Aortic smooth muscle cell (primary cell): ENCODE results near the genes TMEM260, ARID4A, TOMM20L and DAAM1.

DNA sequence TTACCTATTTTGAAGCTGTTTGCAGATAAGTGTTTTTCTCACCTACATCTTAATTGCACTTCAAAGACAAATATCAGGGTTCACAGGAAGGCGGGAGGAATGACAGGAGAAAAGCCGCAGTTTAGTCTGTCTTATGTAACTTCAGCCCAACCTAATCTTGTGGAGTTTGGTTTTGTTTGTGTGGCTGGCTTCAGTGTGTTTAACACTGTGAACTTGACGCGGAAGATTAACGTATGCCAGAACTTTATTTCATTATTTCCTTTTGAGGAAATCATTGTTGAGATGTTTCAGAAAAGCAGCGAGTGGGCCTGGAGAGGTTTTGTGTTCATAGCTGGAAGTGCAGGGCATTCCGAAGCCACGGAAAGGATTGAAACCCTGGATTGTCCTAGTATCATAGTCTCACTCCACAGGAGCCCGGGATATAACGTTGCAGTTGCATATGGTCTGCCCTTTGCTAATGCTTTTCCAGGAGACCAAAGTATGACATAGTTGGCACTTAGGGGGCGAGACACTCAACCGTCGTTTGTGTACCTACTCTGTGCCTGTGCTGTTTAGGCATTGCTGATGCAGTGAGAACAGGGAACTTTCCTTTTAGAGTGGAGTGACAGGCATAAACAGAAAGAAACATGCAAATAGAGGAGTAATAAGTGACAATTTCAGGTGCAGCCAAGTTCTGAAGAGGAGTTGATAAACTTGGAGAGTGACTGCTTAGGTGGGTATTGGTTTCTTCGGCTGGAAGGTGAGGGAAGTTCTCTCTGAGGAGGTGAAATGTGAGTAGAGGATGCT is 2.1 kb downstream of the PELI2 start:
- RRBS = no CpG with 5 or more reads among the region's 14 CpGs

- RRBS = no CpG with 5 or more reads among the region's 12 CpGs
Observed at GRCh38 chr14:56271514-56272207, 153.4 kb downstream of the PELI2 start.

- RRBS = under 1% methylated on average over 27 of the region's 69 CpGs
Observed at GRCh38 chr14:56579085-56580404, at the start of gene TMEM260. TSS of gene TMEM260 (plus strand) at chr14:56579798.

GRCh38 chr14:56793834-56795077 is 16.0 kb downstream of the OTX2 start:
- RRBS = 2% methylated on average over 28 of the region's 72 CpGs

DNA sequence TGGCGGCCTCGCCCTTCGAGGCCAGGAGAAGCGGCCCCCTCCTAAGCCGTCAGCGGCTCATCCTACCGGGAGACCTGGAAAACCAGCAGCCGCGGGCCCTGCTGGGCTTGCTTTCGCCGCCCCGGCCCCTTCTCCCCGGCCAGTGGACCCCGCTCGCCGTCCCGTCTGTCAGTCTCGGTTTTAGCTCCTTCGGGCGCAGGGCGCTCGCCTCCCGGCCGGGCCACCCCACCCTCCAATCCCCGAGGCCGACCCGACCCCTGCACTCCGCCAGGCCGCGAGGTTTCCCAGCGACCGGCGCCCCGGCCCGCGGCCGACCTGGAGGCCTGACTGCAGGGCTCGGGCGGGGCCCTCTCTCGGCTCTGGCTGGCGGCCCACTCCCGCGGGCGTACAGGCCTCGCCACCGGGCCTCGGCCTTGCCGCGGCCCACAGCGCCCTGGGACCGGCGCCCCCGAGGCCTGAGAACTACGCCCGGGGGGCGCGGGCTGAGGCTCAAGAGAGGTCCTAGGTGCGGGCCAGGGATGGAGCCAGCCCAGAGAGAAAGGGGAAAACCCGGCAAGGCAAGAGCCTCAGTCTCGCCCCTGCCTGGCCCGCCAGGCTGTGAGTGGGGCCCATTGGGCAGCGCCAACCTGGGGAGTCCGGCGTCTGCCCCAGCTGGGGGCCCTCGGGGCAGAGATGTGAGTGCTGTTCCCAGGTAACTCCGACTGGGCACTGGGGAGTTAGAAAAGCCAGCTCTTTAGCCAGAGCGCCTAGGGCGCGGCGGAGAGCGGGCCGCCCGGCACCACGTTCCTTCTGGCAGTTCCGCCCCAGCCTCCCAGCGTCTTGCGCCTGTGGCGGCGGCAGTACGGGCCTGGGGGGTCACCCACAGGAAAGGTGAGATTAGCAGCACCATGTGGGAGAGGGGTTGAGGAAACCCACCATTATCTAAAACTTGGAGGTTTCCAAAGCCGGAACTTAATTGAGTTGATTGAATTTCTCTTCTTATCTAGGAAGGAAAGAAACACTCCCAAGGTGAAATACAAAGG is 12.0 kb downstream of the OTX2 start:
- RRBS = 3% methylated on average over 46 of the region's 81 CpGs

- RRBS = no CpG with 5 or more reads among the region's 4 CpGs
Observed at GRCh38 chr14:57057736-57058176, 210.9 kb downstream of the EXOC5 start.

DNA sequence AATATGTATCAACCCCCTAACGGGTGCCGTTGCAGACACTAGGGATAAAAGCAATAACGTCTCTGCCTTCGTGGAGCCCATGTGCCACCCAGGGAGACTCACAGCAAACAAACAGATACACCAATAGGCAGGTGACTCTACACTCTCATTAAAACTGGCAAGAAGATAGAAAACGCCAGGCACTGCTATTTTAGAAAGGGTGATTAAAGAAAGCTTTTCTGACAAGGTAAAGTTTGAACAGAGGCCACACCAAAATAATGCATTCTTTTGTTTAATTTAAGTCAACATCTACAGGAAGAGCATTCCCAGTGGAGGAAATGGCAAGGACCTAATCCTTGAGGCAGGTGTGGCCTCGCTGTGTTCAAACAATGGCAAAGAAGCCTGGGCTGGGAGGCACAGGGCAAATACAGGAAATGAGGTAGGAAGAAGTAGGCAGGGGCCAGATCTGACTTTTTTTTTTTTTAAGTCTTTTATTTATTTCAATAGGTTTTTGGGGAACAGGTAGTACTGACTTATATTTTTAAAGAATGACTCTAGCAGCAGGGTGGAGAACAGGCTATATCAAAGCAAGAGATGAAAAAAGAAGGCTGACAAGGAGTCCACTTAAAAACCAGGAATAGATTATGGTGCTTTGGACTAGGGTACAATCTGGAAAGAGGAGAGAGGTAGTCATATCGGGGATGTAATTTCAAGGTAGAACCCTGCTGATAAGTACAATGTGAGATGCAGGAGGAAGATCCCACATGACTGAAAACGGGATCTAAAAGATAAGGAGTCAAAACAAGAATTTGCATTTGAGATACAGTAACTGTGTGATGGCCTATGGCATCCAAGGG is 53.5 kb downstream of the ARMH4 start:
- RRBS = no CpG with 5 or more reads among the region's 8 CpGs

GRCh38 chr14:58238364-58239328 is 6.0 kb upstream of the PSMA3 start:
- RRBS = no CpG with 5 or more reads among the region's 15 CpGs

GRCh38 chr14:58287326-58288480 is 10.7 kb upstream of the ARID4A start:
- RRBS = no CpG with 5 or more reads among the region's 7 CpGs

DNA sequence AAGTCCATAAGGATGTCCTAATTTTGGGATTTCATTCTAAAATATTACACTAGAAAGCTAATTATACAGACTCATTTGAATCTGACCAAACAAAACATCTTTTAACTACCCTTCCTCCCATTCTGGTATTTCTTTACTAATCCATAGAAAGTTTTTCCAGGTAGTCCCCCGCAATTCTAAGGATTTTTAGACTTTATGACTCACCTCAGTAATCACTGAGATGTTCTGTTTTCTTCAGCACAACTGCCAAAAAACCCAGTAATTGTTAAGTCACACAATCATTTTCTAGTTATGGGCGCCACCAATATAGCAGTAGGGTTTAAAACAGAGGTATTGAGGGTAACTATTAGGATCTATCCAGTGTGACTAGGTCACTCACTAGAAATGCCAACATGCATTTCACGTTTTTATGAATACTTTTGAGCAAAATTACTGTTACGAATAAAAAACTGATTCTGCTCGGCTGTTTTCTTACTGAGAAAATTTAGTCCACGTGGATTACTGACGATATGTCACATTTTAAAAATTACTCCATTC is 1.6 kb upstream of the ARID4A start:
- RRBS = no CpG with 5 or more reads among the region's 7 CpGs

DNA sequence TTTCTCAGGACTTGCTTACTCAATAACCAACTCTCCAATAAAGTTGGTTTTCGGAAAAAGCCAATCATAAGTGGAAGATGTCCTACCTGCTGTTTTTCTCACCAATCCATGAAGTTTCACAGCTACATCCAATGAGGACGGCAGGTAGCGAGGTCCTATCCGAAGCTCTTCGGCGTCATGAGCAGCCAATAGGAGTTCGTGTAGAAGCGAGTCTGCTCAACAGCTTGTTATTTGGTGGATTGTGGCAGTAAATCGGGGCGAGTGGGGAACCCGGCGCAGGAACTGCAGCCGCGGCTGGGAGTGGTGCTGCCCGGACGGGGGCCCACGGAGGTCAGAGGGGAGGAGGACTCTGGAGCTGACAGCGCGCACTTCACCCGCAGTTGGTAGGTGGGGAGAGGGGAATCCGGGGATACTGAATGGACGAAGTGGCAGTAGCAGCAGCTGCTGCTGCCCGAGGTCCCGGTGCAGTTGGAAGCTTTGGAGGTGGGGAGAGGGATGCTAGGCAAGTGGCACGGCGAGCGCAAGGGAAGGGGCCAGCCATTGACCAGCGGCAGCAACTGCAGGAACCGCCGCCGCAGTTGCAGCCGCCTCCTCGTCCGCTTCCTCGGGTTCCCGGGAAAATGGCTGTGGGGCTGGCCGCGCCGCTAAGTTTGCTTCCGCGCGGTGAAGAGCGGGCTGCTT is at the start of gene ARID4A:
TSS of gene ARID4A (plus strand) at position 238 of the 681 bp plus-strand sequence.
- RRBS = 2% methylated on average over 12 of the region's 43 CpGs

DNA sequence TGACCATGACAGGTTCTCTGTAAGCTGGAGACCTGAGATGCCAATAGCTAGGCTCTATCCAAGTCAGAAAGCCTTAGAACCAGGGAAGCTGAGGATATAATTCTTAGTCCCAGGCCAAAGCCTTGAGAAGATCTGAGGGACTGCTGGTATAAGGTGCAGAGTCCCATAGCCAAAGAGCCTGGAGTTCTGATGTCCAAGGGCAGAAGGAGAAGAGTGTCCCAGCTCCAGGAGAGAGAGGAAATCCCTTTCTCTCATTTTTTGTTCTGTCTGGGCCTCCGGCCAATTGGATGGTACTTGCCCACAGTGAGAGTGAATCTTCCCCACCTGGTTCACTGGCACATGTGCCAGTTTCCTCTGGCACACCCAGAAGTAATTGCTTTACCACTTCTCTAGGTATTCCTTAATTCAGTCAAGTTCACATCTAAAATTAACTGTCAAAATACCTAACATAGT is 15.3 kb downstream of the ARID4A start:
- RRBS = no CpG with 5 or more reads among the region's 1 CpG

GRCh38 chr14:58395607-58396853 is at the start of gene TOMM20L:
TSS of gene TOMM20L (plus strand) at chr14:58395930.
- RRBS = 4% methylated on average over 27 of the region's 99 CpGs

GRCh38 chr14:58426808-58427283 is 485 bp downstream of the TIMM9 start:
- RRBS = 1% methylated on average over 10 of the region's 32 CpGs

DNA sequence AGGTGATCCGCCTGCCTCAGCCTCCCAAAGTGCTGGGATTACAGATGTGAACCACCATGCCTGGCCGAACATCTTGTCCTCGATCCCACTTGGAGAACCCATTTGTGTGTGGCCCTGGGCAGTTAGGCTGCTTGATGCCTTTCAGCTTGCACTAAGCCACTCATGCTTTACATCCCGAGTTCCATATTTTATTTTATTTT is 85.7 kb downstream of the DACT1 start:
- RRBS = no CpG with 5 or more reads among the region's 4 CpGs

DNA sequence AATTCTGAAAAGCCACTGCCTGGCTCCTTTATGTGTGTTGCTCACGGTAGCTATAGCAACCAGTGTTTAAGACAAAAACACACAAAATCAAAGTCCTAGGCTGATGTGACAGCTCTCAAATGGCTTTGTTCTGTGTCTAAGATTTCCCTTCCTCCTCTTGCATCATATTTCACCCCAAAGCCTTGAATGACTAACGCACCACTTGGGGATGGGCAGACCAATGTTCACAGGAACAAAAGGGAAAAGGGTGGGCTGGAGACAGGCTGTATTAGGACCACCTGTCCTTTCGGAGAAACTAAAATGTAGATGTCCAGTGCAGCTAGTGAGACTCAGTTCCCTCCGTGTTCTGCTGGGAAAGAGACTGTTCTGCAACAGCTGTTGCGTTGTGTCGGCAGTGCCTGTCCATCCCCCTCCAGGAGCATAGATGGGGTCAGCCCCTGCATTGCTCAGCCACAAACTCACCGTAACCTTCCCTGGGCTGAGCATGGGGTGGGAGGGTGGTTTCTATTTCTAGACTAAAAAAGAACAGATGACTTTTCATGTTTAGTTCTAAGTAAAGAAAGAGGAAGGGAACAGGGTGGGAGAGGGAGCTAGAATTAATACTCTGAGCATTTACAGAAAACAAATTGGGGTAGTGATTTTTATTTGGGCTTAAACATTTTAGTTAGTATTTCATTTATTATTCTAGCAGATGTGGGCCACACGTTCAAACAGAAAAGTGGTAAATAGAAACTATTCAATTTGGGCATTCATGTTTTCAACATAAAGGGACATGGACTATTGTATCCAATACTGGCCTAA is 26.7 kb upstream of the DAAM1 start:
- RRBS = no CpG with 5 or more reads among the region's 8 CpGs

- RRBS = 1% methylated on average over 22 of the region's 59 CpGs
Observed at GRCh38 chr14:59188581-59189291, at the start of gene DAAM1. TSS of gene DAAM1 (plus strand) at chr14:59188667.

DNA sequence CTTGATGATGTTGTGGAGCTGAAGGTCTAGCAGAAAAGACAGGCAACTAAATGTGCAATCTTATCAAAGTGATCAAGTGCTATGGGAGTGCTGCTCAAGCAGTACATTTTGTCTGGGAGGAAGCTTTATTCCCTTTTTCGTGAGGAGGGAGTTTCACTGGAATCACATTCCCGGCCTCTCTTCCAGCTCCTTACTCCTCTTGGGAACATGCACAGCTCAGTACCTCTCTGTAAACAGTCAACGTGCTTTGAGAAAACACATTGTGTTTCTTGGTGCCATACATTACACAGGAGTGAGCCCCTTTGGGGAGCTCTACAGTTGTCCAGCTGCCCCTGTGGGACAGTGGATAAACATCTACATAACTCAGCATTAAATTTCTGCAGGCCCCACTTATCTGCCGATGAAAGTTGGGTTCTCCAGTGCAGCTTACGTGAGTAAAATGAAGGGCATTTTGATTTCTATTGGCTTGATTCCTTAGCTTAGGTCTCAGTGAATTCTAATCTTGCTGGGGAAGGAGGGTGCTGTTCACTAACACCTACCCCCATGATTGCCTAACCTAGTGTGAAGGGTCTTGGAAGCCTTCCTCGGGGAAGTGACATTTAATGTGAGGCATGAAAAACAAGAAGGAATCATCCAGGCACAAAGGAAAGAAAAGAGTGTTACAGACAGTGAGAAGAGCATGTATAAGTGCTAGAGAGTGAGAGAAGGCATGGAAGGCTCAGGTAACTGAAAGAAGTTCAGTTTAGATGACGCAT is 80.8 kb downstream of the DAAM1 start:
- RRBS = no CpG with 5 or more reads among the region's 7 CpGs

DNA sequence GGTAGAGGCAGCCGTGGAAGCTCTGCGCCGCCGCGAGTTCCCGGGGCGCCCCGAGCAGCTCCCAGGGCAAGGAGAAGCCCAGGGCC is 903 bp downstream of the GPR135 start:
- RRBS = 4% methylated on average over 6 of the region's 8 CpGs

GRCh38 chr14:59565074-59565514 is 11.5 kb downstream of the CCDC175 start:
- RRBS = no CpG with 5 or more reads among the region's 1 CpG